REH cell (cell line): ENCODE results near the gene HIBCH.

DNA sequence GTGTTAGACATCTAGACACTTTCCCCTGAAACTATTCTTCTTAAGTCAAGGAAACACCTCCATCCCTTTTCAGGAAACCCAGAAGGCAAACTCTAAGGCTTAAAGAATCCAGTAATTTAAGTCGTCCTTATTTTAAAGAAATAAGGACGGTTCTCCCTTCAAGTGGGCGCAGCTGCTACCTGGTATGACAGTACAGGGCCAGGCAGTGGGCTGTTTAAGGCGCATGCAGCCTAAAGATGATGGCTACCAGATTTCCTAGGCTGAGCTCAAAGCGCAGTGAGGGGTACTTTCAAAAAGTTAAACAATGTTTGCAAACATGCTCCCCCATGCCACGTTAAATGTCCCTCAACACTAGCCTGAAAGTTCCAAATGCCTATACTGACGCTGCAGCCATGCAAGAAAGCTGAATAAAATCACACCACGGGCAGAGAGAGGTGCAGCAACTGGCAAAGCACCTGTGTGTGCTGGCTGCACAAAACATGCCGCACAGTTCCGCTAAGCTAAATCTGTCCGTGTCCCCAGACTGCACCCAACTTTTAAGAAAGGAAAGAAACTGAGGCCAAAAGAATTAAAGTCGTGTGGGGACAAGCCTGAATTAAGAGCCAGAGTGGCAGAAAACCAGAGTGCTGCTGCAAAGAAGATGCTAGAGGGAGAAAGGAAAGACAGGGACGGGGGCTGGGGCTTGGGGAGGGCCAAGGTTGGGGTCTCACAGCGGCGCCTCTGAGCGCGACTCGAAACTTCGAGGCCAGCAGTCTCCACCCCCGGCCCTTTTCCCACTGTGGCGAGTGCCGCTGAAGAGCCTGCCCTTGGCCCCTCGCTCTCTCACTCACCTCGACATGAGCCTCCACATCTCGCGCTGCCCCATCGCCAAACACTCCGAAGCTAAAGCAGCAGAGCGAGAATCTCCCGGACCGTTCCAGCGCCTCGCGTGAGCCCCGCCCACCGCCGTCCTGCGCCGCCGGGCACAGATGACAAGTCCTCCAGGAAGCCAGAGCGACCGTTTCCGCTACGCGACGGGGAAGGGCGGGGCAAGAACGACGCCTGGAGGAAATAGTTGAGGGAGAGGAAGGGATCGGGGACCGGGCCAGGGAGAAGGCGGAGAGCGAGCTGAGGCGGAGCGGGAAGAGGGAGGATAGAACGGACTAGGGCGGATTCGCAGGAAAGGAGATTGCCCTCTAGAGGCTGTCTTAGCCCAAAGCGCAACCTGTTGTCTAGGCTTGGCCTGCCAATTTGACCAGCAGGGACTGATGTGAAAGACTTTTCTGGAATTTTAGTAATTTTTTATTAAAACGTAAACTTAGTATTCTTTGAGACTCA, at the start of gene HIBCH:
Gene HIBCH, minus strand, starts transcription at position 941 of the 1,317 bp plus-strand sequence.
- PRO-cap = bidirectional peak, plus-strand start at position 1,031 of the sequence, minus-strand start at position 863 of the sequence

- PRO-cap = no peak
These were observed 33.6 kb downstream of the NEMP2 start for GRCh38 chr2:190500791-190501505.

GRCh38 chr2:190533587-190534166, 845 bp downstream of the NEMP2 start:
- PRO-cap = unidirectional peak, plus-strand start at chr2:190533695

GRCh38 chr2:191014266-191015123, 524 bp upstream of the STAT1 start:
- PRO-cap = bidirectional peak, plus-strand start at chr2:191014381, minus-strand start at chr2:191014156; bidirectional peak, plus-strand start at chr2:191014605, minus-strand start at chr2:191014554

DNA sequence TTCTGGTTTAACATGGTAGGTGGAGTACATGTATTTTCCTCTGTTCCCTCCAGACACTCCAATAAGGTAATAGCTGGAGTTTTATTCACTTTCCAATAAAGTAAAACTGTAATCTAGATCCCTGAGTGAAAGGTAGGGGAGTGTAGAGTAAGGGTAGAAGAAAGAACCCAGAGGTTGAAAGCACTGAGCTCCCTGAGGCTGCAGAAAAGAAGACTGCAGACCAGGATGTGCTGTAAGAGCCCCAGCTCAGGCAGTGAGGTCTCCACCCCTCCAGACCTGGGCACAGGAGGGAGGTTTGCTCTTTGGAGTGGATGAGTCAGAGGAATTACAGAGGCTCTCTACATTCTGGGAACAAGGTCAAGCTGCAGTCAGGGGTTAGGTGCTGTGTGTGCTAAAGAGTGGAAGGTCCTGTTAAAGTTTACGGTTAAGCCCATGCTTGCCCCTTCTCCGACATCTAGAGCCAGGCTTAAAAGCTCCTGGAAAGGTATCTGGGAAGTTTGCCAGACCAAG, 27.7 kb upstream of the STAT1 start:
- PRO-cap = no peak

GRCh38 chr2:191172802-191173379, 22.1 kb upstream of the STAT4 start:
- PRO-cap = no peak

- PRO-cap = no peak
These were observed 26.4 kb upstream of the STAT4 start for GRCh38 chr2:191177154-191177616.

DNA sequence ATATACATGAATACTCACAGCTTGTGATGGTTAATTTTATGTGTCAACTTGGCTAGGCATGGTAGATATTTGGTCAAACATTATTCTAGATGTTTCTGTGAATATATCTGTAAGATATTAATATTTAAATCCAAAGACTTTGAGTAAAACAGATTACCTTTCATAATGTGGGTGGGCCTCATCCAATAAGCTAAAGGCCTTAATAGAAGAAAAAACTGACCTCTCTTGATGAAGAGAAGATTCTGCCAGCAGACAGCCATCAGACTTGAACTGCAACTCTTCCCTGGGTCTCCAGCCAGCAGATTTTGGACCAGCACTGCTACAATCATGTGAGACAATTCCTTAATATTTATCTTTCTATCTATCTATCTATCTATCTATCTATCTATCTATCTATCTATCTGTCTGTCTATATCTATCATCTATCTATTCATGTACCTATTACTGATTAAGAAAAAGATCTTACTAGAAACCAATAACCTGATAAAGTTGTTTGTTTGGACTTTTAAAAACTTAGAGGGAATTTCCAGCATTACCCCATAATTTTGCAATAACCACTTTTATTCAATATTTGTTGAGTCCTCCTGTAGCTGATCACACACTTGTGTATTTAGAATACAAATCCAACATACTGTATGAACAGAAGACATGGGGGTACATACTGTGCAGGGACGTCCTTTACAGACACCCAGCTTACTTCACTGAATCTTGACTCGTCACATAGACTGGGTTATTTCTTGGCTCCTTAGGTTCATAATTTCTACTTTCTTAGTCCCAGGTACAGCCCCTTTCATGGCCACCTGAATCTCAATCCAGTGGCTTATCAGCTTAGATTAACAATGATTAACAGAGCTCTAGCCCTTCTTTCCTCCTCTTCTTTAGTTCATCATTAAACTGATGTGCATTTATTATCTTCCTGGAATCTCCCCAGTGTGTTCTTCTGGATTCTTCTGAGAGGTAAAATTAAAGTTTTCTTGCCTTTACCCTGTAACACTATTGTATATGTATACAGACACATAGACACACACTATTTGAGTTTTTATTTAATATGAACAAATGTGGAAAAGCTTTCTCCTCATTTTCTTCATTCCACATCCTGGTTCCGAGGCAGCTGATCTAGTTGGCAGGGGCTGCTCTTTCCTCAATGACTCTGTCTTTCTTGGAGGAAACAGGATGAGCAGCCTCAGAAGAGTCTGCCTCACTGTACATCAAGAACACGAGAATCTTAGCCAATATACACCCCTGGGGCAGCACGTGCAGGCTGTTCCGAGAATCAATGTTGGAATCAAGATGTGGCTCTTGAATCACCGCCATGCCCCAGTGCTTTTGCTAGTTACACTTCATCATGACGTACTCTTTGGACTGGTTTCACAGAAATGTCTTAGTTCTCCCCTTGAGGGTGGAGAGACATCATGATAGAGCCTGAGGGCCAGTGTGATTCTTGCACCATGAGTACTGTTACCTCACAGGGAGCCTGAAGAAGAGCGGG, 27.4 kb upstream of the STAT4 start:
- PRO-cap = no peak

GRCh38 chr2:191247068-191247360, 1.8 kb downstream of the MYO1B start:
- PRO-cap = no peak

DNA sequence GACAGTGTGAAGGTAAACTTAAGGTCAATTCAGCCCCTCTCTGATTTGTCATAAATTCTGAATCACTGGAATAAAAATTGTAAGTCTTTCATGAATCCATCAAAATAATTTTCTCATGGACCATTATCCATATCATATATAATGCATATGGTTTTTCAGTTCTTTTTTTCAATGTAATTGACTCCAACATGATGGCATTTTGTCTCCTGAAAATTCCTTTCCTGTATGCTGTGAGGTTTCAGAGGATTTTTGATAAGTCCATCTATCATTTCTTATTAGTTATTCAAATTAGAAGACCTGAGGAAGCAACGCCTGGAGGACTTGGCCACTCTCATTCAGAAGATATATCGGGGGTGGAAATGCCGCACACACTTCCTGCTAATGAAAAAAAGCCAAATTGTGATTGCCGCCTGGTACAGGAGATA, 147.6 kb downstream of the MYO1B start:
- PRO-cap = no peak

DNA sequence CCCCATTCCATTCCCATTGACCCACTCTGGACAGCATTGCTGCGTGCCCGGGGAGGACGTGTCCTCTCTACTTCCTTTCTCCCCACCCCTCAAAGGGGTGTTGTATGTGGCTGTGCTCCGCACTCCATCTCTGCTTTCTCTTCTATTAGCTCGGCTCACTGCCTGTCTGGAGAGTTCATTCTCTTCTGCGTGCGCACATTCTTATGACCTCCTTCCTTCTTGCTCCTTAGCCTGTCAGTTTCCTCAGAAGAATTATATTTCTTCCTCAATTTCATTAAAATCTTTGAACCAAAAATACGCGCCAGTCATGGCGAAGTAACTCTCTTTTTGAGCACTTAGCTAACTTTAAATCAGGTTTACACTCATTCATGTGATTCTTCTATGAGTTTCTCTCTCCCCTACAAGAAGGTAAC, 192.9 kb downstream of the MYO1B start:
- PRO-cap = no peak

- PRO-cap = no peak
These were observed 83.9 kb upstream of the NABP1 start for GRCh38 chr2:191593964-191594445.

- PRO-cap = no peak
These were observed 17.9 kb downstream of the NABP1 start for GRCh38 chr2:191695423-191696569.

DNA sequence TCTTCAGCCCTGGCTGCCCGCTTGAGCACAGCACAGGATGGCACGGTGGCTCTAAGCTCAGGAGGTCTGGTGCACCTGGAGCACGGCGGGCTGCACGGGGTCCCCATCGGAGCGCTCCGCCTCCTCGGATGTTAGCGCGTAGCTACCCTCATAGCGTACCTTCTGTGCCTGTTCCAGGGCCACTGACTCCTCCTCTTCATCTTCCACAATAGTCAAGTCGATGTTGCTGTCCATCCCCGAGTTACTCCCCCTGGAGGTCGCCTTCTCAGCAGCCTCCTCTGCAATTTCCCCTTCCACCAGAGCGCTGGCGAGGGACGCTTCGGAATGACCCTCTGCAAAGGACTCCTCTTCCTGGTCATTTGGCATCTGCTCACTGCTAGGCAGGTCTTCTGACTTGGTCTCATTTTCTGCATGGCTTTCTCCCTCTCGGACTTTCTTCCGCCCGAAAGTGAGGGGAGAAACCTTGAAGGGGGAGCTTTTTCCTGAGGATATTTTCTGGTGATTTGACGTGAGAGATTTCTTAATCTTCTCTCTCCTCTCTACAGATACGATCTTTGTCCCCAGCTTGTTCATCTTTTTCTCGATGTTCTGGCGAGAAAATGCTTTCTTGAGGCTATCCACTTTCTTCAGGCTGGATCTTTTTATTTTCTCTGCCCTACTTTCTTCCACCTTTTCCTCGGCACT, 10.9 kb downstream of the CAVIN2 start:
- PRO-cap = no peak

- PRO-cap = no peak
These were observed 70.9 kb downstream of the TMEFF2 start for GRCh38 chr2:192123815-192124180.

GRCh38 chr2:192222922-192223322, 28.2 kb upstream of the TMEFF2 start:
- PRO-cap = no peak

DNA sequence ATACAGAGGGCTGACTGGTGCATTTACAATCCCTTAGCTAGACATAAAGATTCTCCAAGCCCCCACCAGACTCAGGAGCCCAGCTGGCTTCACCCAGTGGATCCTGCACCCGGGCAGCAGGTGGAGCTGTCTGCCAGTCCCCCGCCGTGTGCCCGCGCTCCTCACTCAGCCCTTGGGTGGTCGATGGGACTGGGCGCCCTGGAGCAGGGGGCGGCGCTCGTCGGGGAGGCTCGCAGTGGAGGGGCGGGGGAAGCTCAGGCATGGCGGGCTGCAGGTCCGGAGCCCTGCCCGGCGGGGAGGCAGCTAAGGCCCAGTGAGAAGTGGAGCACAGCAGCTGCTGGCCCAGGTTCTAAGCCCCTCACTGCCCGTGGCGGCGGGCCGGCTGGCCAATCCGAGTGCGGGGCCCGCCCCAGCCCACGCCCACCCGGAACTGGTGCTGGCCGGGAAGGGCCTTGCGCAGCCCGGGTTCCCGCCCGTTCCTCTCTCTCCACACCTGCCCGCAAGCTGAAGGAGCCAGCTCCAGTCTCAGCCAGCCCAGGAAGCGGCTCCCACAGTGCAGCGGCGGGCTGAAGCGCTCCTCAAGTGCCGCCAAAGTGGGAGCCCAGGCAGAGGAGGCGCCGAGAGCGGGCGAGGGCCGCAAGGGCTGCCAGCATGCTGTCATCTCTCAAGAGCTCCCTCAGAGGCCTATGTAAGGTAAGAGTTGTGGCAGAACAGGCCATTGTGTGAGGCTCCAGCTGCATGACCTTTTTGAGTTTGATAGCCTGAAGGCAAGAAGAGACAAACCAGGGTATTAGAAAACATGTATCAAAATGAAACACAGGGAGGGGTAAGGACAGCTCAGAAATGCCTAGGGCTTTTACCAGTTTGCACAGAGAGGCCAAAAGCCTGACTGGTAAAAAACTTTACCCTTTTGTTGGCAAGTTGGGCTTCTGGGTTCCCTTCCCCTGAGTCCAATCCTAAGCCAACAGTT, 1307.9 kb upstream of the TMEFF2 start:
- PRO-cap = no peak

GRCh38 chr2:195735345-195735976, 78.4 kb downstream of the SLC39A10 start:
- PRO-cap = no peak

DNA sequence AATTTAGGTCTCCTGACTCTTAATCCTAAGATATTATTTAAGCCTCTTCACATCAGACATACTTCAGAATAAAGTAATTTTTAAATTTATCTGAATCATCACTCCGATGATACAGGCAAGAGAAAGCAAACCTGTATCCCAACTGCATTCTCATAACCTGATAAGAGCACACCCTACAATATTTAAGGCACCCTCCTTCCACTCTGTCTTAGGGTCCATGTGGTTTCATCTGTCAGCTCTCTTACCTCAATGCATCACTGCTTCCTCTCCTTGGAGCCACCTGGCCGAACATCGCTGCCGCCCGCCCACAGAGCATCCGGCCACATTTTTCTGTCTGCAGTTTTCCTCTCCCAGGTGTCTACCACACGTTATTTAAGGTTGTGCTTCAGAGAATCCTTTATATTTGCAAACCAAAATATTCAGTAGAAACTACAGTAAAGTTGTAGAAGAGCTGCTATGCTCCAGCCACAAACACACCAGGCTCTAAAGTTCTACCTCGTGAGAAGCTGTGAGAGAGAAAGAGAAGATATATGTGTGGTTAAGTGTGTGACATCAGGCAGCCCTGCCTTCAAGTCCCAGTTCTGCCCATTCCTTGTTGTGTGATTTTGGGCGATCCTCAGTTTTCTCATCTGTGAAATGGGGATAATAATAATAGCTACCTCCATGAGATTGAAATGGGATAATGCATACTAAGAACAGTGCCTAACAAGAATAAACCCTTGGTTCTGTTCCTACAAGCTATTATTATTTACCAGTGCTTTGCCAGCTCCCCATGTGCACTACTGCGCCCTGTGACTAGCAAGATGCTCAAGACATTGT, 4.8 kb upstream of the STK17B start:
- PRO-cap = no peak

DNA sequence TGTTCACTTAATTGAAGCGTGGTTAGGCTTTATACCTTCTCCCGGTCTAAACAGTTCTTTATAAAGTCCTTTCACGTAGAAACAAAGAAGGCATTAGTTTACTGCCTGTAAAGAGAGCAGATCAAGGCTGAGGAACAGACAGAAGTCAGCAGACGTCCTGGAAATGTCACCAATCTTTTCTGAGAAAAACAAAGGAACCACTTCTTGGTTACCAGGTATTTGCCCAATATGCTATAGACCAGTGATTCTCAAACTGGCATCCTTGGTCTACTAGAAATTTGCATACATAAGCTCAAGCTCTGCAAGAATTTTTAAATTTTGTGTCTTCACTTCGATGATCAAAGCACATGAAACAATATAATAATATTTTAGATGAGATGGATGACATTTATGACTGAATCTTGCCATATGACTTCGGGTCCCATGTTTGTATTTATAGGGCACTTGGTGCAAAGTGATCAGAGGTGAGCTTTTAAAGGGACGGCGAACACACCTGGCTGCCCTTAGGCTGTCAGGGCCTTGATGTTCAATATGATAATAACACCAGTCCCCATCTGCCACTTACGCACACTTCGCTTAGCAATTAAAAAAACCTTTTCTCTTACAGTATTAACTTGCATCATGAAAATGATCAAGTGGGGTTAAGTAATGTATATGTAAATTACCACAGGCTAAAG, 89.3 kb upstream of the STK17B start:
- PRO-cap = no peak